LNCaP clone FGC (cell line): ENCODE data around the gene RCAN1.

GRCh38 chr21:33684692-33685586, 42.6 kb downstream of the ITSN1 start:
- RRBS, 2 experiments, result no CpG with 5 or more reads among the region's 5 CpGs

- RRBS, 2 experiments, result no CpG with 5 or more reads among the region's 6 CpGs
Measured at GRCh38 chr21:33774562-33775225, 132.4 kb downstream of the ITSN1 start.

GRCh38 chr21:33914132-33914688, 1.4 kb downstream of the ATP5PO start:
- RRBS, 2 experiments, result no CpG with 5 or more reads among the region's 5 CpGs

DNA sequence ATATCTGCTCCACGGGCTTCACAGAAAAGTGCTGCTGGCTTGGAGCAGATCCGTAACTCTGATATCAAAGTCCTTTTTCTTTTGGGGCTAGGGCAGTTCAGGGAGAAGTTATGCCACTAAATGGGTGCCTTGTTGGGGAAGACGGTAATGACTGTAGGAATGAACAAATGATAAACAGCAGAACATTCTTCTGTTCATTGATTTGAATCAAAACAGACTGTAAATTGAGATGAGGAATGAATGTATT, 8.9 kb upstream of the ATP5PO start:
- RRBS, 2 experiments, result no CpG with 5 or more reads among the region's 3 CpGs

DNA sequence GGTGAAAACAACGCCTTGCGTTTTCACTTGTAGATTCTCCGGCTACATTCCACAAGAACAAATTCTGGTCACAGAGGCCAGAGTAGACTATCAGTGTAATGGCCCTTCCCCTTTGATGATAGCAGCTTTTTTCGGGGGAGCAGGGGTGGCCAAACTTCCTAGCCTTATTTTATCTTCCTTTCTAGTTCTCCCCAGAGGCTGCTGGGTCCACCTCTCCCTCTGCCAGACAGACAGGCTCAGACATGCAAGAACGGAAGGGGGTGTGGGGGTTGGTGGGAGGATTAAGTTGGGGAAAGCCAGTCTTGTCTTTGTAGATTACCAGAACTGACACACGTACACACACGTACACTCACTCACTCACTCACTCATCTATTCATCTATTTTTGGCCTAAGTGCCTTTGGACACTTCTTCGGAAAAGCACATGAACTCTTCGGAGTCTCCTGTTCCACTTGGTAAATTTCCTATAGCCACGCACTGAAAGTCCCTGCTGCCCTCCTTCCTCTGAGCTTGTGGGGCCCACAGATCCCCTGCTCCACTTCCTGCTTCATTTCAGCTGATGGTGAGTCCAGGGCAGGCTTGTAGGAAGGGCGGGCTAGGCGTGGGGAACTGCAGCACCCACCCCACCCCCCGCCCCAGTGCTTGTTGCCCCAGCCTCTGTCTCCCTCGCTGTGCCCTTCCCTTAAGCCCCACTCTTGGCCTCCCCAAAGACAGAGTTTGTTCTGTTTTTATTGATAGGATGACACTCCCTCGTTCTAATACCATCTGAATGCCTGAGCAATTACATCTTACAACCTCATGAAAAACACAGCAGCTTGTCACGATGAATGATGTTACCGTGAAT, 60.6 kb upstream of the ATP5PO start:
- RRBS, 2 experiments, result no CpG with 5 or more reads among the region's 17 CpGs

DNA sequence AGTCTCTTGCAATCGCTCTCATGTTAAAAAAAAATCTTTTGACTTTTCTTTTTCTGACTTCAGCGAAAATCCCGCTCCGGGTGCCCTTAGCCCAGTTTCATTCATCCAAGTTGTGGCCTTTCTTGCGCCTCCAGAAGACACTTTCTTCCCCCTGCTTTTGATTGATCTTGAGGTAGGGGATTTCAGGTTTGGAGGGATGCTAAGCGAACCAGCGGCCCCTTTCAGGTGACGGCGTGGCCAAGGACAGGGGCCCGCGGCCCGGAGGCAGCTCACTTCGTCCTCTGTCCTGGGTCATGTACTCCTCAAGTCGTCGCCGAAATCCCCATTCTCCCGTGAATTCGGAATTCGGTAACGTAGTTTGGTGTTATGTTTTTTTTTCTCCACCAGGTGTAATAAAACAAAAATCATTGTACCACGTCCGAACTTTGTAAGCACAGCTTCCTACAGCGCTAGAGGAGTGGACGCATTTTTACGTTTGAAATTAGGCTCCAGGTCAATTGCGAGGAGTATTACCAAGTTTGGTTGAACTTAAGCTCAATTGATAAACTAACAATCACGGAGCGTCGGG, 1.0 kb downstream of the MRPS6 start:
- RRBS, 2 experiments, result no CpG with 5 or more reads among the region's 29 CpGs

DNA sequence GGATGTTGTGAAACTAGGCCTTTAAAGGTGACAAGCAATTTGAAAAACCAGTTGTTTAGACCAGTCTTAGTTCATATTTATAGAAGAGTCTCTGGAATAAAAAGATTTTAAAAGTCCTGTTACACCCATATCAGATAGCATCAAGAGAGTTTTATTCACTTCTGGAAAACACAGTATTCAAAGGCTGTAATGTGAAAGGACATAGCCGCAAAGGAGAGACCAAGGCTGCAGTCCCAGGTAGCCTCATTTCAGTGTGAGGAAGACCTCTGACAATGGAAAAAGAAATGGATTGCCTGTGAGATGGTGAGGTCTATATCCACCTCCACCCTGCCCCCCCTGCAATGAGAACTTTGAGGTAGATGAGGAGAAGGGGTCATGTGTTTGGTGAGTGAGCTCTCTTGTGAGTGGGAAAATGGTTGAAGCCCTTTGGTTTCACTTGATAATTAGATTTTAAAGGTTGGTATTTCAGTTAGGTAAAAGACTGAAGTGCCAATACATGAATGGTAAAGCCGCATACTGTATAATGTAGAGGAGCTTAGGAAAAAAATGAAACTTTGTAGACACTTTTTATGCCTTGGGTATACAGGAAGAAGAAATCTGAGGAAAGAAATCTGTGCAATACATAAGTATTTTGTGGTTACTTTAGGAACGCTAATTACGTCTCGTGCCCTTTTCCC, 3.5 kb downstream of the MRPS6 start:
- RRBS, 2 experiments, result no CpG with 5 or more reads among the region's 5 CpGs

DNA sequence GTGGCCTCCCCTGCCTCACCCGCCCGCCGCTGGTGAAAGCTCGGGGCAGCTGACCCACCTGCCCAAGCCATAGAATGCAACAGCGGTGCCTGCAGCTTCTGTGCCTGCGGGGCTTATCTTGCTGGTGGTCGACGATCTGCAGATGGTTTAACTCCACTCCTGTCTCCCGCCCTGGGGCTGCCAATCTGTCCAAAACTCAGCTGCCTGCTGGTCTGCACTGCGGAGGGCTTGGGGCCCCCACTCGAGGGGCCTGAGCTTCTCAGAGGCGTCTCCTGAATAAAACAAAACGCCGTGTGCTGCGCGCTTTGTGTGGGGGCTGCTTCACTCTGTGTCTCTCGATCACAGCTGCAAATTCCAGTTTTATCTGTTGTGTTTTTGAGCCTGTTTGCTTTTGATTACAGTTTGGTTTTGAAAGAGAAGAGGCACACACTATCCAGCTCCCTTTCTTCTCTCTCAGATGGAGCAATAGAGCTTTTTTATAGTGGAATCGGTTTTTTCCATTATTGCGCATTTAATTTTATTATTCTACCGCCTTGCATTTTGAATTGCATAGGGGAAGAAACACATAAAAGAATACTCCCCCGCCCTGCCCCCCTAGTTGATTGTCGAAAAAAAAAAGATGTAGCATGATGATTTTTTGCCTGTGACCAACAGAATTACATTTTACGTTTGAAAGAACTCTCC, 86.1 kb downstream of the MRPS6 start:
- RRBS, 2 experiments, result no CpG with 5 or more reads among the region's 23 CpGs

DNA sequence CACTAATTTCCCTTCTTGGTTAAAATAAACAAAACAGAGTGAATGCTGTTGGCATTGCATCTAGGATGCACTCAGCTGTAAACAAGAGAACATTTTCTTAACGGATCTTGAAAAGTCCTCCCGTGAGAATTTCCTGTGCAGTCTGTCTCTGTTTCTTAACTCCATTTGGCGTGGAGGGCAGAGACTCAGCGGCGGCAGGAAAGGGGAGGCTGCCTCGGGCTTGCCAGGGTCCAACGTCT, 142.0 kb upstream of the KCNE2 start:
- RRBS, 2 experiments, result no CpG with 5 or more reads among the region's 7 CpGs

DNA sequence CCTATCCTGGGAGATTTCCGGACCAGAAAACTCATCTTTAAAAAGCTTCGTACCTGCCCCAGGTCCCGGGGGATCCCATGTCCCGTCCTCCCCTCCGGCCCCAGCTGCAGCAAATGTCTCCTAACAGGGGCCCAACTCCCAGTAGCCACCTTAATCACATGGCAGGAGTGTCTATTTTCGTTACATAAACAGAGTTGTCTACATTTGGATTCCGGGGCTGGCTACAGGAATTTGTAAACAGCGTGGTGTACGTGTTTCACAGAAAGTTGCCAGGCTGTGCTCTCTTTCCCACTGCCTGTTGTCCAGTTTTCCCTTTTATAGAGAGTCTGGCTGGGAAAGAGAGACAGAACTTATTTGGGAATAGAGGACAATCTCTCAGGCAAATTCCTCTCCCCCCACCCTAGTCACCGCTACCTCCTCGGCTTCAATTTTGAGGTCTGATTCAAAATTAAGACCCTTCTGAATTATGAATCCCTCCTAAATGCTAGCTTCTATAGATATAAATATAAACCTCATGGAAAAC, 17.8 kb upstream of the KCNE2 start:
- RRBS, 2 experiments, result 51 to 65% methylated on average over 2 to 5 of the region's 11 CpGs

DNA sequence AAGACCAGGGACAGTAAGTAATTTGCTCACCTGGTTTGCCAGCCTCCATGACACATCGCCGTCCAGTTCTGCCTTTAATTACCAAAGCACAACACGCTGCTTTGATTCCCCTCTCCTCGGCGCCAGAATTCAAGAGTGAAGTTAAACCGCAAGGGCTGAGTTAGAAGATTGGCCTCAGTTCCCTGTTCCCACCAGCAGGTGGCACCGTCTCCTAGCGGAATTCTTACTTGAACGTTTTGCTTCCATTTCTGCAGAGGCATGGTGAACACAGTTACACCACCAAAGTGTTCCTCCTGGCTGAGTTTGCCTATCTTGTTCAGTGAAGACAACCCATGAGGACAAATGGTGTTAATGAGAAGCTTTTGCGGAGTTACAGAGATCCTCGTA, 2.0 kb upstream of the KCNE2 start:
- RRBS, 2 experiments, result no CpG with 5 or more reads among the region's 11 CpGs

DNA sequence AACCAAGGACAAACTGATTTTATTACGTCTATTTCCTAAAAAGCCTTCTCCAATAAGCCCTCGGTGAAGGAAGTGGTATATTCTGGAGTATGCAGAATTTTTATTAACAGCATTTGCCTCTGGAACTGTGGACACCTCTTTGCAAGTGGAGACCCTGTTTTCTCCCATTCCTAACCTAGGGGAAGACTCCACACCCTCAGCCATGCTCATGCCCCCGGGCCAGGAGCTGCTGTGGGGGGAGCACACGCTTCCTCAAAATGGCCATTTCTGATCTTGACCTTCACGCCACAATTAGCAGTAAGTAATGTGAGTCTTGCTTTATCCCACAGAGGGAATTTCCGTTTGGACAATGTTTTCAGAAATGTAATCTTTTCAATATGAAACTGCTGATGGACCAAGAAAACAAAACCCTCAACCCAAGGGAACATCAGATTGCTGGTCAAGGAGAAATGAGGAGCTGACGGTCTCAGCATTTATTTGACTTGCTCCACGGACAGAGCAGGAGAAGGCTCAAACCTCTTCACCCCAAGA, 8.2 kb upstream of the KCNE1 start:
- RRBS, 2 experiments, result no CpG with 5 or more reads among the region's 8 CpGs

DNA sequence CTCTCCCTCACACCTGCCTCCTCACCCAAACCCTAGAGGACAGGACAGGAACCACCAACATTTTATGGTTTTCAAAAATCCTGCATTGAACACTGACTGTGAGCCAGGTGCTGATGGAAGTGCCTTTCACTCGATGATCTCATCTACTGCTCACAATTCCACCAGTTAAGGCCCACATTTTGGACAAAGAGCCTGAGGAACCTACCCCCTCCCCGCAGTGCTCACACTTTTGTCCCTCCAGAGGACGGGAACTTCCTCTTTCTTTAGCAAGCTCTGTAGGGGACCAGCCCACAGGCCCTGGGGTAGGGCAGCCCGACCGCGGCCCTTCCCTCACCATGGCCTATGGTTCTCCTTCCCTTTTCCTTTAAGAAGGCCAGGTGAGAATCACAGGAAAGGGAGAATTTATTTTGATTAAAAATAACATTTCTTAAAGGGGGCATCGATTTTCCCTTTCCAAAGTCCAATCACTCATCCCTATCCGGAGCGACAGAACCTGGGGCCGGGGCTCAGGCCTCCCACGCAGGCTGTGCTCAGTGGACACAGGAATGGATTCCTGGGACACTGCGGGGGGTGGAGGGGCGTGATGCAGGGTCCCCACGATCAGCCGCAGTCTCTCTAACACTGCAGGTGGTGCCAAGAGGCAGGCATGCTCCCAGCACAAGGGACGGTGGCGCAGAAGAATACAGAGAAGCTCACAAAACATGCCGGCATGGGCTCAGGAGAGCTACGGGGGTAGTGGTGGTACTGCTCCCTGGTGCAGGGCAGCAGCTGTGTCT, 8.9 kb upstream of the KCNE1 start:
- RRBS, 2 experiments, result no CpG with 5 or more reads among the region's 19 CpGs

DNA sequence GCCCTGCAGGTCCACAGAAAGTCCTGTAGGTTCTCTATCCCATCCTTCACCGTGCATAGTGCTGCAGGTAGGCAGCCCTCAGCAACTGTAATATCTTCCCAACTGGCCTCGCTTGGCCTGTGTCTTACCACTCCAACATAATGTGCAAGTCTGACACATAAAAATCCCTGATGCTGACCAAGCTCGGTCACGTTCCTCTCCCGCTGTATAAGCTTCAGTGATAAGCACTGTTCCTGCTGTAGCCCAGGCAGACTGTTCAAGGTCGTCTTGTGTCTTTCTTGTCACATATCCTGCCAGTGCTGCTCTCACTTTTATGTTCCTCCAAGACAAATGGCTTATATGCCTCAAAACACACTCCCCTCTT, 19.4 kb upstream of the KCNE1 start:
- RRBS, 2 experiments, result no CpG with 5 or more reads among the region's 6 CpGs

GRCh38 chr21:34614589-34615614, at the start of gene RCAN1:
RCAN1 (minus strand) TSS chr21:34615113.
- RRBS, 2 experiments, result under 1 to 1% methylated on average over 52 of the region's 132 CpGs

- RRBS, 2 experiments, result no CpG with 5 or more reads among the region's 25 CpGs
Measured at GRCh38 chr21:34670737-34671531, 2.1 kb downstream of the CLIC6 start.

- RRBS, 2 experiments, result no CpG with 5 or more reads among the region's 6 CpGs
Measured at GRCh38 chr21:34726504-34727109, 57.8 kb downstream of the CLIC6 start.

GRCh38 chr21:34790893-34791728, 122.3 kb downstream of the CLIC6 start:
- RRBS, 2 experiments, result no CpG with 5 or more reads among the region's 7 CpGs

DNA sequence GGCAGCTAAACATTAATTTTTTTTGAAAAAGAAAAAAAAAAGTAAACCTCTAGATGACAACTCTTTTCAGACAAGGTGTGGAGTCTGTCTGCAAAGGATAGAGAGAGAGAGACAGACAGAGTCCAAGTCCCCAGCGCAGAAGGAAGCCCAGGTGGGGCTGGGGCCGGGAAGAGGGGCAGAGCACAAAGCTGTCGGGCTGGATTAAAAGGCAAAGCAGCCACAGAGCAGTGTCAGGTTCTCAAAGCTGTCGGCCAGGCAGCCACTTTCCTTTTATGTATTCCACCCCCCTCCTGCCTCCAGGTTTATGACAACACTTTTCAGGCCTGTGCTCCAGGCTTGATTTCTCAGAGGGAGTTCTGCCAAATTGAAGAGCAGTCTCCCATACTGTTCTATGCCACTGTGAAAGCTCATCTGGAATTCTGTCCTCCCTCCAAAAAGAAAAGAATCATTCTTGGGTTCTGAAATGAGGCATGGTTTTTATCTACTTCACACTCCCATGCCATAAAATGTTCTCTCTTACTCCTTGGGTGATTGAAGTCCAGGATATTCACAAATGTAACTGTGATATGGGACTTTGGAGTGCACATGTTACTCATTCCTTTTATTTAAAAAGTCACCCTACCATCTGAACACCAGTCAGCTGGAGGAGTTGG, 128.1 kb downstream of the CLIC6 start:
- RRBS, 2 experiments, result no CpG with 5 or more reads among the region's 4 CpGs

- RRBS, 2 experiments, result no CpG with 5 or more reads among the region's 6 CpGs
Measured at GRCh38 chr21:34829870-34830626, 161.3 kb downstream of the CLIC6 start.